Measurements from ENCODE around the gene ABCA13.

DNA sequence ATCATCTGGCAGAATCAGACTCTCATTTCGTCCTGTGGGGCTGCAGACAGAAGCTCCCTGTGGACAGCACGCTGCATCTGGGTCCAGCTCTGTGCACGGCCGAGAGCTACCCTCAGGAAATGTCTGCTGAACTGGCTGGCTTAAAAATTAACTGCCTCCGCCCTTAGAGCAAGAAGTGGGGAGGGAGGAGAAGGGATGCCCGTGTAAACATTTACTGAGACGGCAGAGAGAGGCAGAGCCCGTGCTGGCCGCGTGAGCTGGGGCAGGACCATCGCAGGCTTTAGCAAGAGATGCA is 81.8 kb downstream of the TNS3 start:
- RAMPAGE, total RNA, result no peak

DNA sequence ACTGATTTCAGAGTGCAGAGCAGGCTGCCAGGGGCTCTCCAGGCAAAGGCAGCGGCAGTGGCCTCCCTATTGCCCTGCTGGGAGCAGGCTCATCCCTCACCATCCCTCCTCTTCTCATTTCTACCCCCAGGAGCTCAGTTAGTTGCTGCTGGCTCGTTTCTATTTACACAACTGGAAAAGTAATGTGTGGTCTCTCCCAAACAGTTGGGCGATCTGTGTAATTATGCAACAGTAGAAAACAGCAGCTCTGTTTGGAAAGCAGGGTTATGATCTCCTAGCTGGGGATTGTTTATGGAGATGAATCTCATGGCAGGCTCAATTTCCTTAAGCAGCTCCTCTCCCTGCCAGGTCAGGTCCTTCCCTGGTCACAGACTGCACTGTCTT is 28.7 kb upstream of the TNS3 start:
- RAMPAGE, total RNA, result no peak

DNA sequence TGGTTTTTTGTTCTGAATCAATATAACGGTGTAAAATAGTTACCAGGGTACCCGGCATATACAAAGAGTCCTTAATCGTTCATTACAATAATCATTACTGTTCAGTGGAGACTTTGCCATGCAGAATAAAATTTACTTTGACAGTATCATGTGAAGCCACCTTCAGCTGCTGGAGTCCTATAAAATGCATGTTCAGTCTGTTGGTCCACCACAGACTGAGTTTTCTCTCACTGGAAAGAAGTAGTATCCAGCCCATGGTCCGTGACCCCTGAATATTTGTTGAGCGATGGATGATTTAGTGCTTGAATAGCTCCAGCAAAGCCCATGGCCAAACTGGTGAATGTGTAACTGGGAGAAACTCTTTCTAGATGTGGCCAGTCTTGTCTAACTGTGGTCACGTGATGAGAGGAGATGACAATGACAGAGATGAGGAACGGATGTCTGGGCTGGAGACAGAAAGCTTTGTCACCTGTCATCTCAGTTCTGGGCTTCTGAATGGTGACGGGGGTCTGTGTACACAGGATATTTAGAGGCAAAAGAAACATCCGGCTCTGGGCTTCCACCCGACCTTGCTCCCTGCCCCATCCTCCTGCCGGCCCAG is 152.3 kb upstream of the TNS3 start:
- RAMPAGE, total RNA, result no peak

- RAMPAGE, total RNA, result no peak
Observed at GRCh38 chr7:48110729-48111235, 21.7 kb downstream of the UPP1 start.

GRCh38 chr7:48170980-48171643 is at the start of gene ABCA13:
ABCA13 (plus strand) TSS chr7:48171458.
- RAMPAGE, total RNA, result no peak

DNA sequence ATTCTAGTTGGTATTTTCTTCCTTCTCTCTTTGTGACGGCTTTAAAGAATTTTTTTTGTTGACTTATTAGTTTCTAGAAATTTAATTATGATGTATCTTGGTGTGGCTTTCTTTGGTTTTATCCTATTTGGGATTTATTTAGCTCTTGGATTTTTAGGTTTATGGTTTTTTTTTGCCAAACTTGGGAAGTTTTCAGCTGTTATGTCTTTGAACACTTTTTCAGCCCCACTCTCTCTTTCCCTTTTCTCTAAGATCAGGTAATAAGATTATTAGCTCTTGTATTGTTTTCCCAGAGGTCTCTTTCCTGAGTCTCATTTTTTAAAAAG is 325.5 kb downstream of the ABCA13 start:
- RAMPAGE, total RNA, result no peak

DNA sequence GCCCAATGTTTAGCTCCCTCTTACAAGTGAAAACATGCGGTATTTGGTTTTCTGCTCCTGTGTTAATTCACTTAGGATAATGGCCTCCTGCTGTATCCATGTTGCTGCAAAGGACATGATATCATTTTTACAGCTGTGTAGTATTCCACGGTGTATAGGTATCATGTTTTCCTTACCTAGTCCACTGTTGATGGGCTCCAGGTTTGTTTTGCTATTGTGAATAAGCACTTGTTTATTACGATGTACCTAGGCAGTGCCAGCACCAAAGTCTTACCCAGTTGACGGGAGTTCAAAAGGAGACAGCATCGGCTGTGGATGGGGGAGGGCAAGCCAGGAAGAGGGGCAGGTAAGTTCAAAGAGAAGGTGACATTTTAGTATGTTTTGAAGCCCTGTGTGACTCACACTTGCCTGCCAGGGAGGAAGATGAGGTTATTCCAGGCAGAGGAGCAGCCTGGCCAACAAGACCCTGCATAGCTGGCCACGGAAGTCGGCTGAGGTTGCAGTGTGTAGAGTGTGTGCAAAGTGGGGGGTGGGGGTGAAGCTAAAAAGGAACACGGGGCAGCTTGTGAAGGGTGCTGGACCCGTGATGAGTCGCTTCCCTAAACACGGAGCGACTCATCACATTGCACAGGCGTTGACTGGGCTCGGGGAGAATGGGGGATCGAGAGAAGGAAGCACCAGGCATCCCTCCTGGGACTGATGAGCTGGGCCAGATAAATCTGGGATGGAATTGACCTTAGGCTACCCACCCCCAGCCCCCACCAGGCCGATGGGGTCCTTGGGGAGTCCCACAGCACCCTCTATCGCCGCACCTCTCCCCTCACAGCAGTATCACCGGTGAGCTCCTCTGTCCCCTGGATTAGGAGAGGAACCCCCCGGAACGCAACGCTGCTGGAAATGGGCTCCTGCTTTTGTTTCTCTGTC is 98.0 kb upstream of the IKZF1 start:
- RAMPAGE, total RNA, result no peak

DNA sequence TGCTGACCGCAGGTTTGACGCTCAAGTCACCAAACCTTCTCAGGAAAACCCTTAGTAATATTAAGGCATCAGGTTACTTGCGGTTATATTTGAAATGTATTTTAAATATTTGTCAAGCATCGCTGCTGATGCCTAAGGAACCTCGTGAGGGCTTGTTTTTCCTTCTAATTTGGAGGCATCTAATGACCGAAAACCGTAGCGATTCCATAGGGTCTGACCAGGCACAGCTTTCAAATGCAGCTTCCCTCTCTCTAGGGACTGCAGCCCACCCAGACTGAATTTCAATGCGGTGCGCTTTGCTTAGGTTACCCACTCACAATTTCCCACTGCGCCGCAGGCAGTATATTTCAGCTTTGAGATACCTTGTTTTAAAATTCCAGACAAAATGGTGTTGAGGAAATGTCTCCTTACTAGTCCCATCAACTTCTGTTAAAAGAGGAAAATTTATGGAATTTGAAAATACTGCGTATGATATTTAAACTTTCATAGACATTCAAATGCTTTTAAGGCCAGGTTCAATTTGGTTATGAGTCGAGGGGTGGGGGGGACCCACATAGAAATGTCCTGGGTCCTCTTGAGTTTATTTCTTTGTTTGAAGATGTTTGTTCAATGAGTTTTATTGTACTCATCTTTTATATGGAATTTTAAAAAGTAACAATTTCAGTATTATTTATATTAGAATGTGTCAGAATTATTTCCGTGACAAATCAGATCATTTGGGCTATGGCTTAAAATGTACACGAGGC is 1.0 kb downstream of the IKZF1 start:
- RAMPAGE, total RNA, result no peak

GRCh38 chr7:50350474-50351032 is 46.0 kb downstream of the IKZF1 start:
- RAMPAGE, total RNA, result no peak

DNA sequence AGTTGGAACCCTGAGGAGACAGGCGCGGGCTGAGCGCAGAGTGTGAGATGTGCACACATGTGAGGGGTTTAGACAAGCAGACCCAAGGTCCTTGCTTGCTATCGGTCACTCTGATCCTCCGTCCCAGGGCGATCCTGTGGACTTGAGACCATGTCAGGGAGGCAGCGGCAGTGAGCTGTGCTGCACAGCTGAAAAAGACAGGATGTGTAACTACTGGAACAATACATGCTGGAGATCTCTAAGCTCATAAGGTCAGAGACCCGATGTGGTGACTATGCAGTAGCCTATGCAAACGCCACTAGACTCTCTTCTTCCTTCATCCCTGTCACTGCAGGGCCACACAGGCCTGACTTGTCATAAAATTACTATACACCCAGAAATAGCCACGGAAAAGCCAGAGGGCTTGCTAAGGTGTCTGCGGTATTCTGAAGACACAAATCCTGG is 91.0 kb upstream of the DDC start:
- RAMPAGE, total RNA, result no peak

GRCh38 chr7:50730586-50731210 is 52.0 kb downstream of the GRB10 start:
- RAMPAGE, total RNA, result no peak

- RAMPAGE, total RNA, result no peak
Observed at GRCh38 chr7:50812828-50813239, 30.1 kb upstream of the GRB10 start.

- RAMPAGE, total RNA, result no peak
Observed at GRCh38 chr7:50953820-50954298, 171.2 kb upstream of the GRB10 start.

GRCh38 chr7:51315801-51316312 is 752 bp downstream of the COBL start:
- RAMPAGE, total RNA, result no peak

- RAMPAGE, total RNA, result no peak
Observed at GRCh38 chr7:51317332-51317682, 698 bp upstream of the COBL start.

DNA sequence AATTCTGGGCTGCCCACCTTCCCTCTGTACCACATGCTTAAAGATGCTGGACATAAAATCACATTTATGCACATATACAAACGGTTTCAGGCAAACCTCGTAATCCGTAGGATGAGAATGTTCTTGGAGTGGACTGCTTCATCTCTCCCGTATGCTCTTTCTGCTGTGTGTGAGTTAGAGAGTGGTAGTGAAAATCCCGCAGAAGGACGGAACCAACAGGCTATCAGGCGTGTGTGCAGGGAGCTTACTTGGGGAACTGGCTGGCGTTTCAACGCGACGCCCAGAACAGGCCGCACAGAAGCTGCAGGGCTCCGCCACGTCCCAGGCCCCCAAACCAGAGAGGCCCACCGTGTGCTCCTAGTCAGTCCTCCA is 730.8 kb upstream of the VSTM2A start:
- RAMPAGE, total RNA, result no peak

GRCh38 chr7:53983677-53984030 is 558.5 kb upstream of the VSTM2A start:
- RAMPAGE, total RNA, result no peak

- RAMPAGE, total RNA, result no peak
Observed at GRCh38 chr7:54542967-54543459, 838 bp downstream of the VSTM2A start.

DNA sequence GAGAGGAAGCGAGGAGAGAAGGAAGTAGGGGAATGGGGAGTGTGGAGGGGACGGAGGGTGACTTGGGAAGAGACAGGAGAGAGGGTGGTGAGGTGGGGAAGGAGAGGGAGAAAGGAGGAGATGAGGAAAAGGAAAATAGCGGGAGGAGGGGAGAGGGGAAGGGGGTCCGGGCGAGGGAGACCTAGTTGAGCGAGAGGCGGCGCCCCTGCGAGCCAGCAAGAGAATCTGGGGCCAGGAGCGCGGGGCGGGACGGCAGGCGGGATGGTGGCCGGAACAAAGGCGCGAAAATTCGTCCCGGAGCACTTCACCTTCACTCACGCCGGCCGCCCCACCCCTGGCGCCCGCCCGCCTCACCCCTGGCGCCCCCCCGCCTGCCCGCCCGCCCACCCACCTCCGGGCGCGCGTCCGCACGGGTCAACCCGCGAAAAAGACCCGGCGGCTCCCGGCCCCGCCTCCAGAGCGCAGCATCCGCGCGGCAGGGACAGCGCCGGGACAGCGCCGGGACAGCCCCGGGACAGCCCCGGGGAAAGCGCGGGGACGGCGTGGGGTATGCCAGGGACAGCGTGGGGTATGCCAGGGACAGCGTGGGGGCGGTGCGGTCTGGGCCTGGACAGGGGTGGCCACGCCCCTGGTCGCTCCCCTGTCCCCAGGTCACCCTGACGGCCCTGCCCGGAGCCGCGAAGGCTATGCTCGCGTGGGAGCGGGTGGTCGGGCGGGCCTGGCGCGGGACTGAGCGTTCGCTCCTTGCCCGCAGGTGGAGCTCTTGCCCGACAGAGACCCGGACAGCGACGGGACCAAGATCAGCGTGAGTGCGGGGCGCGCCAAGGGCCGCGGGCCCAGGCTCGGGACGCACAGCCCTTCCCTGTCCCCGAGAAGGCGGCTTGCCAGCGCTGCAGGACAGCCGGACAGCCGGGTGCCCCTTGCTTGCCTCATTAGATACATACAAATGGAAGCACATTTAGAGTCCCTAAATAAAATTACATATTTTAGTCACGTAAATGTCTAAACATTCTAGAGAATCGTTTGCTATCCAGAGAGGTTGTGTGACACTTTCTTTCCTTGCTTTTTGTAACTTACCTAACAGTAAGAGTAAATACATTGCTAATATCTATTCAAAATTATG is 4.4 kb downstream of the VSTM2A start:
- RAMPAGE, total RNA, result no peak

- RAMPAGE, total RNA, result no peak
Observed at GRCh38 chr7:55021199-55021609, 2.4 kb downstream of the EGFR start.